A375 (cell line): ENCODE data around the genes GK, TAB3, LANCL3 and SYTL5.

DNA sequence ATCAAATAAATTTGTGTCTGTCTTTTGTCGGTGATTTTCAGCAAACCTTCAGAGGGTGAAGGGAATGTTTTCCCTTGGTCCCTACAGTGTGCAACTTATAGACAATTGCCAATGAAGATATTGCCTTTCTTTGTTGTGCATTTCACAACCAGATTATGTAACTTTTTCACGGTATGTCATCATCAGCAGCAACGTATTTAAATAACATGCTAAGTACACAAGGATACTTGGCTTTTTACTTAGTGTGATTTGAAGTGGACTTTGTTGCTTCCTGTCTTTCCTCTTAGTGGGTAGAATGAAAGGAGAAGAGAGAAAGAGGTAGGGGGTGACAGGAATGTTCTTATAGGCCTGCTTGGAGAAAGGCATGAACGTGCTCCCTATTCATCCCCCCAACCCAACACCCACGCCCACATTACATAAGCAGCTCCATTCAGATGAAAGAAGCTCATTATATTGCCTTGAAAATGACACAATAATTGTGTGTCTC lies 25.4 kb upstream of the GK start:
- RAMPAGE, long total RNA, result no peak

DNA sequence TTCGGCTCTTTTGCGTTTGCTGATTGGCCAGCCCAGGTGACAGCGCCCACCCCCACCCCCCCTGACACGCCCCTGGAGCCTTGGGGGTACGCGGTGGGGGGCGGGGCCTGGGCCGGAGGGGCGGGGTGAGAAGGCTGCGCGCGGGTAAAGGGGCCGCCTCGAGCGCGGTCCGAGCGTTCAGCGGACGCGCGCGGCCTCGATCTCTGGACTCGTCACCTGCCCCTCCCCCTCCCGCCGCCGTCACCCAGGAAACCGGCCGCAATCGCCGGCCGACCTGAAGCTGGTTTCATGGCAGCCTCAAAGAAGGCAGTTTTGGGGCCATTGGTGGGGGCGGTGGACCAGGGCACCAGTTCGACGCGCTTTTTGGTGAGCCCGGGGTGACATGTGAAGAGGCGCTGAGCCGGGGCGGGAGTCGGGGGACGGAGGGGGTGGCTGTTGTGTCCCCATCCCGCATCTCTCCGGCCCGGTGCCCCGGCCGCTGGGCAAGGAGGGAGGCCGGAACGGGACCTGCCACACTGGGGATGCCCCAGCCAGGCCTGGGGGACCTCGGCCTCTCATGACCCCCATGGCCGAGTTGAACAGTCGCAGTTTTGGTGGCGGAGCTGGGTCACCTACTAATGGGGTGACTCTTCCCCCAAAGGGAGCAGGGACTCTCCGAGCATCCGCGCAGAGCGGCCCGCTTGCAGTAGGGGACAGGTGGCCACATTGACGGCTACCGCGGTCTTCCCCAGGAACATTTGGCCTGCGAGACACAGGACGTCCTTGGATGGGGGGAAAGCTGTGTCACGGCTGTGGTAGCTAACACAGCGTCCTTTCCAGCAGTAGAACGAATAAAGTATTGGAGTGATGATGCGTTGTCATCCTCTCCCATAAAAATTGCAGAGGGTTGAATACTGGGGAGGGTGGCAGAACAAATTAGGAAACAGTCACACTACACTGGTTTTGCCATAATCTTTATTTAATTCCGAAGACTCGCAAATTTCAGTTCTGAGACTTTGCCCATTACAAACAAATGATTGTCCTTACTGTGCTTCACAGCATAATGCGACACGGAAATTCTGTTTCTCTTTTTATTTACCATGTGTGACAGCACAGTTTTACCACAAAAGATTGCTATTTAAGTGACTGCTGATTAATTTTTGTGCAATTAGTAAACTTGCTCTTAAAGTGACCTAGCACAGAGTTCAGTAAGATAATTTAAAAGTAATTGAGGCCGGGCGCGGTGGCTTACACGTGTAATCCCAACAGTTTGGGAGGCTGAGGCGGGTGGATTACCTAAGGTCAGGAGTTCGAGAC lies at the start of gene GK:
Gene GK (plus strand): TSS at position 174 of the 1,296 bp plus-strand sequence.
- RAMPAGE, long total RNA, result no peak

DNA sequence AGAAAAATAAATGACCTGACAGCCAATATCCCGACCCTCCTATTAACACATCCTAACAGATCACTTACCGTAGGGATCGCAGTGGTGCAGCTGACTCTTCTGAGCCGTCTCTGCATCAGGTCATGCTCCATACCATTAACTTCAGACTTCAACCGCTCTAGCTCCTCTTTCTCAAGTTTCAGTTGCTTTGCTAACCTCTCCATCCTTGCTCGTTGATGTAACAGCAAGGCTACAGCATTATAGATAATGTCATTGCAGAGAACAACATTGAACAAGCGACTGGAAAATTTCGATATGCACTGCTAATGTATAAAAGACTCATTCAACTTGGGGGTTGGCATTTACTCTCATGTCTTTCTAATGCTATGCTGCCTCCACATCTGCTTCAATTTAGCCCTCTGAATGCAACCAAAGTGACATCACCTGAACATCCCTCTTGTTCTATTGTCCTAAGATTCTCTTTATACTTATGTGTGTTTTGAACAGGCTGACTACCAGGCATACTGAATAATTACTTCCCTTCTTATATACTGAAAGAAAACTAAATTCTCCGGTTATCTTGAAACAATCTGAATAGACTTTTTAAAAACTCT lies 36.2 kb downstream of the TAB3 start:
- RAMPAGE, long total RNA, result no peak

DNA sequence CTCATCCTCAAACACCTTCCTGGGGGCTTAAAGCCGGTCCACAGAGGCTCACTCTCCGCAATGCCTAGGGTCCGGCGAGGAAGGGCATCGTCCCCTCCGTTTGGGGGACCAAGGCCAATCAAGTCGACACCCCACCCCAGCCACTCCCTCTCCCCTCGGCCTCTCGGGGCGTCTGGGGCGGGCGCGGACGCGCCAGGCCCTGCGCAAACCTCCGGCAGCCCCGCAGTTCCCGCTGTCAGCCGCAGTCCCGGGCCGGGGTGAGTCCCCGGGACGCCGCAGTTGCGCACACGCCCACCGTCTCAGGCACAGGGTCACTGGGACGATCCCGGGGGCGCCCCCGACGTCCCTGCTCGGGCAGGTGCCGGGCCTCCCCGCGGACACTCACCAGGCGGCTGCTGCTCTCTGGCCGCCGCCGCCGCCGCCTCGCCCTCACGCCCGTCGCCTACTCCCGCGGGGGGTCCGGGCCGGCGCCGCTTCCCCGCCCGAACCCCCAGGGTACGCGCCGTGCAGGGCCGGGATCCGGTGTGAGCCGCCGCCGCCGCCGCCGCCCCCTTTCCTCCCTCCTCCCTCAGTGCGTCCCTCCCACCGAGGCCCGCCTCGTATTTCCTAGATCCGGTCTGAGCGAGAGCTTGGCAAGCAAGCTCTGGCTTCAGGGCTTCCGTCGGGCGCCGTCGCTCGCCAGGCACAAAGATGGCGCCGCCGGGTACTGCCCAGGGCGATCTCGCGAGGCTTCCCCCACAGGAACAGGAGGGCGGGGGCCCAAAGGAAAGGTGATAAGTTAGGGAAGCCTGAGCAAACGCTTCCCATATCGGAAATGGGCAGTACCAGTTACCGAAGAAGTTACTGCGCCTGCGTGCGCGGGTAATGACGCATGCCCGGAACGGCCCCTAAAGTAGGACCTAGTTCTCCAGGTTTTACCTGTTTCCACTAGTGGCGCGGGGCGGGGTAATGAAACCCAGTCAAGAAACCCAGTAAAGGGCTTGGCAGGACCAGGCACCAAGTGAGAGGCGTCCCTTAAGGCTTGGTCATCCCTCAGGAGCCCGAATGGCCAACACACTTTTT lies at the start of gene TAB3:
Gene TAB3 (minus strand): TSS at position 526 of the 1,062 bp plus-strand sequence.
- RAMPAGE, long total RNA, result no peak

DNA sequence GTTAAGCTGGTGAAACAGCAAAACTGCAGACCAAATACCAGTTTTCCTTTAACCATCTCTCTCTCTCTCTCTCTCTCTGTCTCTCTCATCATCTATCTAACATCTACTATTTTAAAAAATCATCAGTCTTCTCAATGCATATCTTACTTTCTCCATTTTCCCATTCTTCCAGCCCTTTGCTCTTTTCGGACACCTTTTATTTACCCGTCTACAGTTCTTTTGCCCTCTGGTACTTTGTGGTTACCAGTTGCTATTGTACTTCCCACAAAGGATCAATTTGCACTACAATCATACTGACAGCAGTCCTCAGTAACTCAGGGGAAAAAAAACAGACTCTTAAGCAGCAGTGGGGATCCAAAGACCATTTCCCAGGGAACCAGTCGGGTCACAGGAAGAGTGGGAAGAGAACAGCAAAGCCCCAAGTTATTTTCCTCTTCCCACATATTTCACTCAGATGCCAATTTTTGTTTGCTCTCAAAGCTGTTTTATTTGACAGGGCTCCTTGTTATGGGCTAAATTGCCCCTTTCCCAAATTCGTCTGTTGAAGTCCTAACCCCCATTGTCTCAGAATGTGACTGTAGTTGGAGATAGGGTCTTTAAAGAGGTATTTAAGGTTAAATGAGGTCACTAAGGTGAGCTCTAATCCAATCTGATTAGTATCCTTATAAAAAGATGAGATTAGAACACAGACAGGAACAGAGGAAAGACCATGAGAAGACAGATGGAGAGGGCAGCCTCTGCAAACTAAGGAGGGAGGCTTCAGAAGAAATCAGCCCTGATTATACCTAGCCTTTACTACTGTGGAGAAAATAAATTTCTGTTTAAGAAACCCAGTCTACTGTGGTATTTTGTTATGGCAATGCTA lies 22.9 kb downstream of the DMD start:
- RAMPAGE, long total RNA, result no peak

- RAMPAGE, long total RNA, result no peak
Observed at GRCh38 chrX:33726183-33726628, 405.9 kb downstream of the FAM47A start.

- RAMPAGE, long total RNA, result no peak
Observed at GRCh38 chrX:35884131-35884622, 35.4 kb upstream of the CFAP47 start.

GRCh38 chrX:37571232-37571901 lies at the start of gene LANCL3:
Gene LANCL3 (plus strand): TSS chrX:37571661.
- RAMPAGE, long total RNA, result no peak

DNA sequence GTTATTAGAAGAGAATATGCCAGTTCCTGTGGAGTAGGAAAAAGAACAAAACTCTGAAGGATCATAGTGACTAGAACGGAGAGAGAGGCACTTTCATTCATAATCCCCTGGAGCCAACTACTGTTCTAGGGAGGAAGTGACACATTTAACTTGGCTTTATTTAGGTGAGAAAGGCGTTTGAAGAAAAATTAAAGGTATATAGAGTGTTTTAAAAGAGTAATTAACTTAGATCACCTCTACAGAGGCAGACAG lies 1.7 kb downstream of the LANCL3 start:
- RAMPAGE, long total RNA, result no peak

- RAMPAGE, long total RNA, result no peak
Observed at GRCh38 chrX:37811949-37812523, 32.2 kb downstream of the CYBB start.

DNA sequence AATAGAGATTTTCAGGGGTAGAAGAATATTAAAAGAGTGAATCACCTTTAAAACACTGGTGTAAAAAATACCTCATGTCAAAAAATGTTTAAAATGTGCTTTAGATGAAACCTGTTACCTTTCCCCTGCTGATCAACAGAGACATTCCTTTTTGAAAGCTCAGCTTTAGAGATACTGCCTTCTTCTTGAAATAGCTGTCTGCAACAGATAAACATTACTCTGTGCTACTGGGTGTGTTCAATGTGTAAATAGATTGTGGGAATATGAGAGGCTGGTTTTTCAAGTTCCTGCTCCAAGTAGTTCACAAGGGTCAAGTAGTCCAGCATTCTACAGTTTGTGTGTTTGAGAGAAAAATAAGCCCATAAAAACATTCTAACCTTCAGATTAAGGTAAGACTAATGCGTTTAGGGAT lies at the start of gene SYTL5:
Gene SYTL5 (plus strand): TSS at position 274 of the 412 bp plus-strand sequence.
- RAMPAGE, long total RNA, result no peak

DNA sequence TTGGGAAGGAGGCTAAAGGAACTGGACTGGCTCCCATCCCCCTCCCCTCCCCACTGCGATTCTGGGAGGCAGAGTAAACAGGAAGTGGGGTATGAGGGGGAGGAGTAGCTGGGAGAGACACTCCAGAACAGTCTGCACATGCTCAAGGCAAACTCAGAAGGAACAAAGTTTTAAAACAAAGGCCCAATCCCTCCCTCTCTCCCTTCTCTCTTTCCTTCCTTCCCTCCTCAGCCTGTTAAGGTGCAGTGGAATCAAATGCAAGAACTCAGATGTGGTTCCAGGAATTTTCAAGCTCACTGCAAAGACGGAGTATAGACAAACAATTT lies 15.8 kb downstream of the MID1IP1 start:
- RAMPAGE, long total RNA, result no peak

DNA sequence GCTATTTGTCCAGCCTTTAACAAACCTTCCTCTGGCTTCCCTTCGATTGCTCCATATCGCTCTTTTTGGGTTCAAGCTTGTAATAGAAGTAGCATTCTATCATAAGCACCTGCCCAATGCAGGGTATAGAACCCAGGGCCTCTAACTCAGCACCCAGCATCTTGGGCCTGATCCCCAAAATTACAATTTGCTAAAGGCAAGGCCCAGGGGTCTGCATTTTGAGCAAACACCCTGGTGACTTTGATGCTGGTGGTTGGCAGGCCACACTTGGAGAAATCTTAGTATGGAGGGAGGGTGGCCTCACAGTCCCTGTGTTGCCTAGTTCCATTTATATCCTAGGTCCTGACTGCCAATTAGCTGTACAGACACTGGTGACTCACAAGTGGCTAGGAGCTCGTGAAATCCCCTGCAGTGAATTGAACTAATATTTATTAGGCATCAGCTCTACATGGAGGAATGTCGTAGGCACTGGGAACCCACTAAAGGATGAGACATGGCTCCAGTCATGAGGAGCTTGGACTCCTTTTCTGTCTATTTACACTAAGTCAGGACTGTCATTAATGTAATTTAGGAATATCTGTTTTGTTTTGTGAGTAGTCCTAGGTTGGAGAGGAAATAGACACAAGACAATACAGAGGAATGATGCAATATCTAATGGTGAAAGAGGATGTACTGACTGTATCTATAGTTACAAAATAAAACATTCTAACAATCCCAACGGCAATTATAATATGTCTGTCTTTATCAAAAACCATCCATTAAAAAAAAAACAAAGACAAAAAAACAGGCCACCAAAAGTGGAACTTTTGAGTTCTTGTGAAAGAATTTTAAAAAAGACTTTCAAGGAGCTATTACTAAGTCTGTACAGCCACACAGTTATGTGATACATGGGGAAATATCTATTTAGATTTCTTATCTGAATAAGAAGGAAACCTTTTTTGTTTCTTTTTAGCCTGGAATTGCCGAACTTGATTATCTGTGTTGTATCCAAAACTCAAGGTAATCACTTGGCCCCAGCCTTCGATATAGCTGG lies 67.7 kb downstream of the MID1IP1 start:
- RAMPAGE, long total RNA, result no peak

DNA sequence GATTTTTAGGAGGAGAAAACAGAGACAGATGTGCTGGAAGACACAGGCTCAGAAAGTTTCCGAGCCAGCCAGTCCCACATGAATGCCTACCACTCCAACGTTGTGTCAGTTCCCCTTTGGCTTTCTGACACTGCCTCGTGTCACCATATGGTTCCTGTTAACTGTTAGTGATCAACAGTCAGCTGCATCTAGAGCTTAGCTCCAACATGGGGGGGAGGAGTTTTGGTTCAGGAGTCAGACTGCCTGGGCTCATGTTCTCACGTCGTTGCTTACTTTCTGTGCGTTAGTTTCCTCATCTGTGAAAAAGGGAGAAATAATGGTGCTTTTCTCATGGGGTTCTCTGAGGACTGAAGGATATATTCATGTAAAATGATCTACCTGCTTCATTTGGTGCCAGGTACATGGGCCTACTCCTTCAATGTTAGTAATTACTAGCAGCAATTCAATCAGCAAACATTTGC lies 343.8 kb downstream of the MID1IP1 start:
- RAMPAGE, long total RNA, result no peak

DNA sequence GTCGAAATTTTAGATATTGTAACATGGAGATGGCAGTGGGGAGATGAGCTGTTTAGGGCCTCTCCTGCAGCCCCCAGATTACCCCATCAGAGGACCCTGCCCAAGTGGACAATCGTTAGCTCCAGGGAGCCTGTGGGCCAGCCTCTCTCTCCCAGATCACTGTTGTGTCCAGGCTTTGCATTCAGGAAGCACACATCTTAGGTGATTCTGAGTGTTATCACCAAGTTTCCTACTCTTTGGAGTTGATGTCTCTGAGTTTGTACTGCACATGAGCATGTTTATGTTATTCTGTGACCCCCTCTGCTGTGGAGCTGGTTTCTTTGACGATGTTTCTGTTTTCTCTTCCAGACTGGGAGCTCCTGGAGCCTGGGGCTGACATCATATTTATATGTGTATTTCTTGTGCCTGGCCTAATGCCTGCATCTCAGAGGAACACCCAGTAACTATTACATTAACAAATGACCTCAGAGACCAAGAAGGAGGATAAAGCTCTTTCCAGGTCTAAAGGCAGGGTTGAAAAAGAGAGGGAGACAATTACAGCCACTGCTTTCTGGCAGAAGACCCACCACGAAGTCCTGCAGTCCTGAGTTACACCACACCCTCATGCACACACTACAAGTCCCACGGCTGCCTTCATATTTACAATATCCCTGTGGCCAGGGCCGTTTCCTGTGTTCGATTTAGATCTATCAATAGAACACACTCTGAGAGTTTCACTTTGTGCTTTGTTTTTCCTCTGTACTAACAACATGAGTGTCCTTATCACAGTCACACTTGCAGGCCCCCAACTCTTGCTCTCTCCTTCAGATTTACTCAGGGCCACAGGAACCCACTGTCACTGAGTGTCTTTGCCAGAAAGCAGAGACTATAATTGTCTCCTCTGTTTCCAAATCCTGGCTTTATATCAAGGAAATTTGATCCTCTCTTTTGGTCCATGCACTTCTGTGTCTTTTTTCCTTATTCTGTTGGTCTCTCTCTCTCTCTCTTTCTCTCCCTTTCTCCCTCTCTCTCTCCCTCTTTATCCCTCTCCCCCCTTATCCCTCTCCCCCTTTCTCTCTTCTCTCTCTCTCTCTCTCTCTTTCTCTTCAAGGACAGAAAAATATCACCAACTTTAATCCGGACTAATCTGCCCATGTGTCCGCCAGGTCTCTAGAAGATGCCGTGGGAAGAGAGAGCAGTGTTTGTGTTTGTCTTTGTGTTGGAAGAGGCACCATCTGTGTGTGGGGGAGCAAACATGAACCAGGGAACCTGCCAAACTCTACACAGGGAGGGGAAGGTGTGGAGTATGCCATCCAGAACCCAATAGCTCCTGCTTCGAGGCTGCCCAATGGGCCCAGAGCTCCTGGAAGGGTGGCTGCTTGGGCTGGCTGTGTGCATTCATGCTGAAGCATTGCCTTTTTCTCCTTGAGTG lies 535.6 kb downstream of the MID1IP1 start:
- RAMPAGE, long total RNA, result no peak

DNA sequence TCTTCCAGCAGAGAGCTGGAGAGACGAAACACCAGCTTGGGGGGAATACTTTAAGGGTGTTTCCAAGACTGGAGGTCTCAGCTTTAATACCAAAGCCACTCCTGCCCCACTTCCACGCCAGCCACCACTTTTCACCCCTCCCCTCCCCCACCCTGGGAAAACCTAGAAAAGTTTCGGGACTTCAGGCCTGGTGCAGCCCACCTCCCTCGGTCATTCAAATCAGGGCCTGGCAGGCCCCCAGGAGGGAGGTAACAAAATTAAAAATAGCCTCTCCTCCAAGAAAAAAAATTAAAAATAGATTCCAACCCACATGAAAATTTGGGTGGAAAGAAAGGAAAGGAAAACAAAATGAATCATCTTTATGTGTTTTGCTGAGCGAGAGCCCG lies 452.7 kb downstream of the BCOR start:
- RAMPAGE, long total RNA, result no peak

DNA sequence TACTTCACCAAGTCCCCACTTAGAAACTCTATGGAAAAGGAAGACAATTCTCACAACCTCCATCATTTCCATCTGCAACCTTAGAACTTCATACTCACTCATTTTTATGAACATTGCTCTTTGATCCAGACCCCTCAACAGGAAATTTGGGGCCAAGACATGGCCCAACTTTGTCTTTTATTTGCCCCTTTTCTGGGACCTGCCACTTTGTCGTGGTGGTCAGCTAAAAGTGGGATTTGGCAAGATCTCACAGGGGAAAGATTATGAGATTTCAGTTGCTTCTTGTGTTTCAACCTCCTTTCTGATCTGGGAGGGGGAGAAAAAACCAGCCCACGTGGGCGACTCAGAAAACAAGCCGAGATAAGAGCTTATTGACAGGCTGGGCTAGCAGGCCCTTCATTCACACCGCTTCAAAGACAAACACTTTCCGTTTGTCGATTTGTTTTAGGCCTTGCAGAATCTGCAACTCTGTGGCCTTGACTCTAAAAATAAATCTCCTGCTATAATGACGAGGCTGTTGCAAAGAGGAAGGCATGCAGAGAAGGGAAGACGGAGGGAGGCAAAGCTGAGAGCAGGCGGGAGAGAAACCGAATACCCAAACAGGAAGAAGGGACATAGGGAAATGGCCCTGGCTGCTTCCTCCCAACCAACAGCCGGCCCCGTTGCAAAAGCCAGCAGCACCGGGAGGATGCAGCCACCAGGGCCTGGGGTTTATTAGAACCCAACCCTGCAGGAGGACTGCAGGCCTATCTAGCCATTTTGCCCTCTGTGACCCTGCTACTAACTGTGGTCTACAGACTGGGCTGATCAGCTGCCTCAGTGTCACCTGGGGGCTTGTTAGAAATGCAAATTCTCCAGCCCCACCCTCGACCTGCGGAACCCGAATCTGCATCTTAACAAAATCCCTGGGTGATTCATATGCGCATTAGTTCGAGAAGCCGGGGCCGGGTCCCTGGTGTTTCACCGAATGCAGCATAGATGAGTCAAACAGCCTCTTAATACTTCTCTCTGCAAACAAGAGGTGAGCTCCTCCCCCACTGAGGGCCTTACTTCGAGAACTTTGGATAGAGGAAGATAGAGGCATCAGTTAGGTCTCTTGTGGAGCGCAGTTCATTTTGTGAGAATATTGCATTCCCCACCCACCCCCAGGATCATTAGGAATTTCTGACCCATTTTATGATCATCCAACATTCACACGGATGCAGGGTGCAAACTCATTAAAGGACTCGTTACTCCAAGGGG lies 325.5 kb downstream of the BCOR start:
- RAMPAGE, long total RNA, result no peak

DNA sequence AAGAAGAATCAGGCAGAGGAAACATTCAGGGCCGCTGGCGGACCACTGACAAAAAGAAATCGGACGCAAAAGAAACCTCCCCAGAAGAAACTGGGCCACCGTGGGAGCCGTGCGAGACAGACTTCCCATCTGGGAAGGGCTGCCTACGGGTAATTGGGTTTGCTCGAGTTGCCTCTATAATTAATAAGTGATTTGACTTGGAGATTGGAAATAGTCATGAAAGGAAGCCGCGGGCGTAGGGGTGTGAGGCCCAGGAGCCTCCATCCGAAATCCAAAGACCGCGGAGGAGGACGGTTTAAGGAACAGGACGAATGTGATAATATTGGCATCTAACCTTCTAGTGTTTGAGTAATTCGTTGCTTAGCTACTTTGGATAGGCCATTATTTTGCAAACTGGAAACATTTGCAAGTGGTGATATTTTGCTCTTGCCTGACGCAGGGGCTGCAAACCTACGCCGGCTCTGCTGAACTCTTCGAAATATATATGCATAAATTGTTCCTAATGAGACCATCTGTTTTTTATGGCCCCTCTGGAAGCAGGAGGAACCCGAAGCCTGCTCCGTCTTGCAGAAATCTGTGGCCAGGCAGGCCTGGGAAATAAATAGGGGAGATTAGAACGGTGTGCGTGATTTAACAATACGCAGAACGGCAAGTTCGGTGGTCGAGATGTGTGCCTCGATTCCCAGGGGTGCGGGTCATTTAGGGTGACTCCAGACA lies 90.1 kb downstream of the BCOR start:
- RAMPAGE, long total RNA, result no peak

- RAMPAGE, long total RNA, result no peak
Observed at GRCh38 chrX:40048842-40049782, 48.6 kb downstream of the BCOR start.

DNA sequence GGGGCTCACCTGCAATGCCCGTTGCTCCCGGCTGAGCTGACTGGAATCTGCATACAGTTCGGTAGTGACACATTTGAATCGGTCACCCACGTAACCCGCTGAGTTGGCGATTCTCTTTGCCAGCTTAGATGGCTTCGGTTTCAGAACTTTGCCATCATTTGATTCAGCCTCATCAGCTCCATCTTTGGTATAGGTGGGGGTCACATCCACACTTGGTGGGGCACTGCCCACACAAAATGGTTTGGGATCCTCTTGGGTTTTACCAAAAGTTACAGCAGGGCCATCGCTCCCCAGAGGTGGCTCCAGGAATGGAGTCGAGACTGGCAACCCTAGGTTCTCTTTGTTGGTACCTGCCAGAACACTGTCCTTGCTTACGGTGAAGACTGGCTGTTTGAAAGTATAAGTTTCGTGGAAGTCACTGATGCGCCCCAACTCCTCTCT lies 25.4 kb downstream of the BCOR start:
- RAMPAGE, long total RNA, result no peak